GM12892 (cell line): ENCODE measurements around a stretch of chr12.

- RRBS: no CpG with 5 or more reads among the region's 23 CpGs
Measured at GRCh38 chr12:128798679-128799572, 24.8 kb downstream of the SLC15A4 start.

DNA sequence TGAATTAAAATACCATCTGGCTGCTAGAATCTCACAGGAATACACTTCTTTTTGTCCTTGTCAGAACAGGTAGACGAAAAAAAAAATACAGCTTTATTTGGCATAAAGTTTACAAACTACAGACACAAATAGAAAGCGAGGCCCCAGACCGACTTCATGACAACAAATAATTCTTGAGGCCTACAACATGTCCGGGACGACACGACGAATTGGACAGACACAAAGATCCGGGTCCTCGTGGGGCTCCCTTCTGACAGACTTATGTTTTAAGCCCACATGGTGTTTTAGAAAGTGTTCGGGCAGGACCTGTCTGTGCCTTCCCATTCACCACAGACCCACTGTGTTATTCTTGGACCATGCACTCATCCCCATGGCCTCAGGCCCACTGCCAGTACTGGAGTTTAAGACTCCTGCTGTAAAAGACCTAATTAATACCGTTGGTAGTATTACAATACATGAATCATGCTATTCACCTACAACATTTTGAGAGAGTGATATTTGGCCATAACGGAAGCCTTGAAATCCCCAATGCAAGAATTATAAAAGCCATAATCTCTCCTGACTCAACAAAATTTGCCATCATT, 20.0 kb downstream of the SLC15A4 start:
- RRBS: no CpG with 5 or more reads among the region's 12 CpGs

GRCh38 chr12:128811609-128812208, 12.0 kb downstream of the SLC15A4 start:
- RRBS: no CpG with 5 or more reads among the region's 10 CpGs

- RRBS: no CpG with 5 or more reads among the region's 4 CpGs
Measured at GRCh38 chr12:128870272-128870471, 16.9 kb downstream of the GLT1D1 start.

DNA sequence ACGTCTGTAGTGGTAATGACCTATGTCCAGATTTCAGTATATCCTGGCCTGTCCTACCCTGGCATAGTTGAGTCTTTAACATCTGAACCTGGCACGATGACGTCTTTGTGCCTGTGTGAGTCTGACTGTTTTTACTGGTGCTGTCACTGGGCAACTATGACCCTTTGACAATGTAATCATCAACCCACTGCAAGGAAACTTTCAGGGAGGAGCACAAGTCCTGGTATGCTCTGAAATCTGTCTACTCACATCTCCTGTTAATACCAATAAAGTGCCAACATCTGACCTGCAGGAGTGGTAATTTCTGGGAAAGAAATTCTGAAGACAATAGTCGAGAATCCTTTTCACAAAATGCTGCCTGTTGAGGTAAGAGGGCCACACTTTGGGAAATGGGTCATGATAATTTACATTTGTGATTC, 524.3 kb downstream of the TMEM132D start:
- RRBS: no CpG with 5 or more reads among the region's 4 CpGs

DNA sequence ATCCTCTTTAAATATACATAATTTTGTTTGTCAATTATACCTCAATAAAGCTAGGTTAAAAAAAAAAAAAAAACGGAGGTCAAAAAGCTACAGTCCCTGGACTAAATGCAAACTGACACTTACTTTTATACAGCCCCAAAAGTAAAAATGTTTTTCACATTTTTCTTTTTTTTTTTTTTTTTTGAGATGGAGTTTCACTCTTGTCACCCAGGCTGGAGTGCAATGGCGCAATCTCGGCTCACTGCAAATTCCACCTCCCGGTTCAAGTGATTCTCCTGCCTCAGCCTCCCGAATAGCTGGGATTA, 29.3 kb downstream of the TMEM132D start:
- RRBS: no CpG with 5 or more reads among the region's 5 CpGs

DNA sequence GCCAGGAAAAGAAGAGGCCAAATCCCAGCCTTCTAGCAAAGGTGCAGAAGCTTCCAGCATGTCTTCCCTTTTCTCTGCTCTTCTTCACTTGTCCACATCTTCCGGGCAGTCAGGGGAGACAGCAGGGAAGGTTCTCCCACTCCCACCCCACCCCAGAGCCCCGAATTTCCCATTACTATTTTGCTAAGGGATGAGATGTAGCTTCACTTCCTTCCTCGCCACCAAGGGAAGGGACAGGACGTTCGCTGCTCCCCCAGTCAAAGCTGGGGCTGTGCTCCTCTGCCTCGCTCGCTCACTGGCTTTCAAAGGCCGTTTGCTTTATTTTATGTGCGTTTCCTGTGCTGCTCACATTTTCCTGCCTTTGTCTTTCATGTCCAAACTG, 76.2 kb upstream of the FZD10 start:
- RRBS: no CpG with 5 or more reads among the region's 9 CpGs

- RRBS: no CpG with 5 or more reads among the region's 20 CpGs
Measured at GRCh38 chr12:130097578-130098614, 64.4 kb upstream of the FZD10 start.

- RRBS: no CpG with 5 or more reads among the region's 23 CpGs
Measured at GRCh38 chr12:130125713-130126497, 36.4 kb upstream of the FZD10 start.

DNA sequence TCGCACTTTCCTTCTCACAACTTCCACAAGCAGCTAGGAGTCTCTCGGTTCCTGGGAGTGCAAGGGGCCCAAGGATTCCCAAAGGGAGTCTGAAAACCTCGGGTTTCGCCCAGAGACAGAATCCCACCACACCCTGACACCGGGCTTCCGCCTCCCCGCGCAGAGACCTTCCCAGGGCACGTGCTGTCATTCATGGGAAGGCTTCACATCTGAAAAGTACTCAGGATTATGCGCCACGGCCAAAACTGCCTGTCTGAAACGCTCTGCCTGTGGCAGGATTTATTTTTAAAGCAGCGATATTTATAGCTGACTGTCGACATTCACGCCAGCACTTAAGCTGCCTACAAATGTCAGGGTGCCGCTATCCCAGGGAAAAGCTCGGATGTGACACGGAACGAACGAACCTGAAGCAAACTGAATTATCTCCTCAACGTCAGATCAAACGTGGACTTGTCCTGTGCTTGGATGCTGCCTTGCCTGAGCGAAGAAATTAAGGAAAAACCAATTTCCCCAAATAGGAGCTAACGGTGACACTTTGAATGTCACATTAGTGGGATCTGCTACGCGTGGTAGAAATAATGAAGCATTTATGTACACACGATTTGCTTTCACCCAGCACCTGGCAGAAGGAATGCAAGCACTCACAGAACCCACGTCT, 154.0 kb downstream of the PIWIL1 start:
- RRBS: no CpG with 5 or more reads among the region's 28 CpGs

- RRBS: no CpG with 5 or more reads among the region's 15 CpGs
Measured at GRCh38 chr12:130992314-130992990, 38.7 kb downstream of the ADGRD1 start.

GRCh38 chr12:131351308-131352135, 359.4 kb upstream of the SFSWAP start:
- RRBS: no CpG with 5 or more reads among the region's 5 CpGs

DNA sequence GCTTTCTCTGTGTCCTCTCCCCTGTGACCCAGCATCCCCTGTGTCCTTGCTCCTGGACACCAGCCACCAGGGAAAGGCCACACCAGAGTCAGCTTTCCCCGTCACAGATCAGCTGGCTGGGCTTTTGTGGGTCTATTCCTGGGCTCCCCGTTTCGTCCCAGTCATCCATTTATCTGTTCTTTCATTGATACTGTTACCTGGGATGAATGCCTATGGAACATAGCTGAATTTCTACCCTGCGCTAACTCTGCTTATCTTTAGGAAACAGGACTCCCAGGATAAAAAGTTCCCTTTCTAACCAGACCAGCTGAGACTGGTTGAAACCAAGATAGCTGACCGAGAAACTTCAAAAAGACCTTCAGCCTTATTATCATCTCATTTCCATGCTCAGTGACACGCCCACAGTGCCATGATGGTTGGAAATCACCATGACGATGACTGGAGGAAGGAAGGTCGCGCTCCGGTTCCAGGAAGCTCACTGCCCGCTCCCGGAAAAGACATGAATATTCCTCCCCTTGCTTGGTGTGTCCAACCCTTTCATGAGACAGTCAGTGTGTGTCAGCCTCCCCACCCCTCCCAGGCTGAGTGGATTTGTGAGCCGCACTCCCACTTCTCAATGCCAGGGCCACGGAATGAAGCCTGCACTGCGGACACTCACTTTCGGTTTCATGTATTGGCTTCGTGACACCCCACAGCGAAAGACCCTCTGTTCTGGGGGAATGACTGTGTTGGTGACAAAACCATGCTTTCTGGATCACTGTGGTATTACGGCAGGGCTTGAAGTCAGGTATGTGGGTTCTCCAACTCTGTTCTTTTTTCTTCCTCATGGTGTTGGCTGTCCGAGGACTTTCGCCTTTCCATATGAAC, 276.3 kb upstream of the SFSWAP start:
- RRBS: no CpG with 5 or more reads among the region's 21 CpGs

DNA sequence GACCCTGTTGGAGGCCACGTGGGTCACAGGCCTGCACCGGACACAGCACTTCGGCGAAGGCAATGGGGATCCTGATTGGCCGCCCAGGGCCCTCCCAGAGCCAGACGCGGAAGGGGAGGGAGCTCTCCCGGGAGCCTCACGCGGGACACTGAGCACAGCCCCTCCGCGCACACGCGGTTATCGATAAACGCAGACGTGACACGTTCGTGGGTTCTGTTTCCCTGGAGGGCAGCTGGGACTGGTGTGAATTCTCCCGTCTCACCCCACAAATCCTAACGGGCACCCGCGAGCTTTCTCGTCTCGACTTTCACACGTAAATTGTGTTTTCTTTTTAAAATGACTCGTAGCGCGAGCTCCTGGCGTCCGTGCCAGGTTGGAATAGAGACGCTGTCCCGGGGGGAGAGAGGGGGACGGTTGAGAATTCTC, 49.7 kb upstream of the SFSWAP start:
- RRBS: no CpG with 5 or more reads among the region's 34 CpGs

DNA sequence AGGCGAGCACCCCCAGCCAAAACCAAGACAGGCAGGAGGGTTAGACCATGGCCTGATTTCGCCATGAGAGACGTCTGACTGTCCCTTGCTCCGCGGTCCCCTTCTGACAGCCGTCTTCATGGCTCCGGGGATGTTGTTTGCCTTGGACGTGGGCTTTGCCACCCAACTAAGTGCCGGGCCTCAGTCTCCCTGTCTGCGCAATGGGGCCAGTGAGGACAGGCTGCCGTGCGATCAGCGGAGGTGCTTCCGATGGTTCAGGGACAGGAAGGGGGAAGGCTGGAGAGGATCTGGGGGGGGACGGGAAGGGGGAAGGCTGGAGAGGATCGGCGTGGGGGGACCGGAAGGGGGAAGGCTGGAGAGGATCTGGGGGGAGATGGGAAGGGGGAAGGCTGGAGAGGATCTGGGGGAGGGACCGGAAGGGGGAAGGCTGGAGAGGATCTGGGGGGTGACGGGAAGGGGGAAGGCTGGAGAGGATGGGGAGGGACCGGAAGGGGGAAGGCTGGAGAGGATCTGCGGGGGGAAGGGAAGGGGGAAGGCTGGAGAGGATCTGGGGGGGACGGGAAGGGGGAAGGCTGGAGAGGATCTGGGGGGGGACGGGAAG, 3.4 kb downstream of the MMP17 start:
- RRBS: 43% methylated on average over 2 of the region's 24 CpGs

DNA sequence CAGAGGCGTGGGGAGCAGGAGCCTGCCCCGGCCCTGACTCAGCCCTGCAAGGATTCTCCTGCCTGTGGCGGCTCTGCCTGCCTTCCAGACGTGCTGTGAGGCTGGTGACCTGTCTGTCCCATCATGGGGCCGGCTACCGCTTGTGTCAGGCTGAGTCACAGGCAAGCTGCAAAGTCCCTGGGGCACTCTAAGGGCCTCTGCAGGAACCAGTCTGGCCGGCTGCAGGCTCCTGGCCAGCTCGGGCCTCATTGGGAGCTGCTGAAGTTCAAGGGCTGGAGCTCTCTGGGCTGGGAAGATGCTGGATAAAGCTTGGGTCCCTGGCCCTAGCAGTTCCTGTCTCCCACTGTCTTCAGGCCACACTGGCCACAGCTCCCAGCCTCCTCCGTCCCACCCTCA, 22.2 kb upstream of the ULK1 start:
- RRBS: 7% methylated on average over 3 of the region's 9 CpGs

DNA sequence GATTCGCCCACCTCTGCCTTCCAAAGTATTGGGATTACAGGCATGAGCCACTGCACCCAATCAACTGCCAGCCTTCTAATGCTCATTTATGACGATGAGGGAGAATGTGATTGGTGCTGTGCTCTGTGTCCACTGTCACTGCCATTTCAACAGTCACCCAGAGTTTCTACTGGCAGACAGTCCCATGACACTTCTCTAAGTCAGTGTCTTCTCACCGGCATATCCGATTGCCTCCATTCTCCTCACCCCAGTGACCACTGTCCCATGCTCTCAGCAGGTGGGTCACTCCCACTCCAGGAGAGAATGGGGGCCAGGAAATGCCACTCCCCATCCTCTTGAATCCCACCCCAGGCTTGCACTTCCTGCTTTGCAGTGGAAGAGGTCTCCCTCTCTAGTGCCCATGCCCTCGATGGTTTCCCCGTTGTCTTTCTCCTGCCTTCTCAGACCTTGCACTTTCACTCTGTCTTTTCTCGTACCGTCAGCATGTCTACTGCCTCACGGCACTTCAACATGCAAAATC, 2.3 kb upstream of the EP400 start:
- RRBS: no CpG with 5 or more reads among the region's 9 CpGs

DNA sequence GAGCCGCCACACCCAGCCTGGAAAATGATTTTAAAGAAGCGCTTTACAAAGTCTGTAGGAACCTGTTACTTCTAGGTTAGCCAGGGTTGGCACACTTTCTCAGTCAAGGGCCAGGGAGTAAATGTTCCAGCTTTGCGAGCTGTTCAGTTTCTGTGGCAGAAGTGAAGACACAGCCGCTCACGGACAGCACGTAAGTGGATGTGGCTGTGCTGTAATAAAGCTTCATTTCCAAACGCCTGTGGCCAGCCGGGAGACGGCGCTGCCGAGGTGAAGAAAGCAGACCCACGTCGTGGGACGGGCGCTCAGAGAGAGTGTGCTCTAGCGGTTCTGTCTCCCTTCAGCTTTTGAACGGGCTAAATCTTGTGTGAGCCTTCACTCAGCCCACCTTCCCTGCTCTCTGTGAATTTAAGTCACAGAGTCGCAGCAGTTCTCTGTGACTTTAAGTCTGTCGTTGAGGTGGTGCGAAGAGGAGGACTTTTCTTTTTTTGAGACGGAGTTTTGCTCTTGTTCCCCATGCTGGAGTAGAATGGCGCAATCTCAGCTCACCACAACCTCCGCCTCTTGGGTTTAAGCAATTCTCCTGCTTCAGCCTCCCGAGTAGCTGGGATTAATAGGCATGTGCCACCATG, 35.5 kb downstream of the EP400 start:
- RRBS: no CpG with 5 or more reads among the region's 24 CpGs

DNA sequence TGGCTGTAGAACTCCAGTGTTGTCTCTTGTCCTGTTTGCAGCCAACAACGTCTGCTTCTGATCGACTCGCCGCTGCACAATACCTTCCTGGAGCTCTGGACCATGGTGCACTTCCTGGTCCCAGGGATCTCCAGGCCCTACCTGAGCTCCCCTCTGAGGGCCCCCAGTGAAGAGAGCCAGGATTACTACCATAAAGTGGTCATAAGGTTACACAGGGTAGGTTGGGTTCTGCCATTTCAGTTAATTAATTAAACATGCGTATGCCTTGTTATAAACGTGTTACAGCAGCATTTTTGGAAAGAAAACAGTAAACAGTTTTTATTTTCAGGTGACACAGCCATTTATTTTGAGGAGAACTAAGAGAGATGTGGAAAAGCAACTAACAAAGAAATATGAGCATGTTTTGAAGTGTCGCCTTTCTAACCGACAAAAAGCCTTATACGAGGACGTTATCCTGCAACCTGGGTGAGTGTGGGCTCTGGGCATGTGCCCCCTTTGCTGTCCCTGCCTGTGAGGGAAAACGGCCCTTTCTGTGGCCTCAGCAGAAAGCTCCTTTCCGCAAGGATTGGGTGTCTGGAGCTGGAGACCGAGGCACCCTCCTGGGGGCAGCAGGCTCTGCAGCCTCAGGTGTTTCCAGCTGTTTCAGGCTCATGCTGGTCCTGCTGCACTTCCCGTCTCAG, 63.8 kb downstream of the EP400 start:
- RRBS: no CpG with 5 or more reads among the region's 14 CpGs

GRCh38 chr12:132036842-132037474, 87.2 kb downstream of the EP400 start:
- RRBS: no CpG with 5 or more reads among the region's 12 CpGs